Progenitor cell of endocrine pancreas (in vitro differentiated cells): ENCODE measurements around a stretch of chr9.

DNA sequence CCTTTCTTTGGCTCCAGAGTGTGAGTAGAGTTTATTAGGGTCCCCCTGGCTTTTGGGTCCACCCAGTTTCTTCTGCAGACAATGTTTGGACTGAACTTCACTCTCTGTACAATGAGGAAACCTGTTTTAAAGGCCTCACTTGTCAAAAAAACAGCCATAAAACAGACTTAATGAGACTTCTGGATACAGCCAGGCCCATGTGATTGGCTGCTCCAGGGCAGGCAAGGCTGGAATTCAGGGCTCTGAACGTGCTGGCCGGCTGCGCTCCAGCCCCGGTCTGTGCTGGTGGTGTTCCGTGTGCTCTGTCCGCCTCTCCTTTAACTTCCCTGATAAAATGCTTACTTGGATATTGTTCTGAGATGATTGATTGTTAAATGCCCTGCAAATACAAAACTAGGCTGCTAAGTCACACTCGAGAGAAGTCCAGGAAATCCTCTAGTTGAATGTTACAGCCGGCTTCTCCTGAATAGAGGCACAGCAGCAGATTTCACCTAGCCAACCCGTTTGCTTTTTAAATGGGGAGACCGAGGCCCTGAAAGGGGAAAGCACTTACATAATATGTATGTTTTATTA, 131.3 kb upstream of the KLF4 start:
- PRO-cap: no peak

- PRO-cap: no peak
These were observed 178.2 kb upstream of the KLF4 start for GRCh38 chr9:107667823-107668202.

DNA sequence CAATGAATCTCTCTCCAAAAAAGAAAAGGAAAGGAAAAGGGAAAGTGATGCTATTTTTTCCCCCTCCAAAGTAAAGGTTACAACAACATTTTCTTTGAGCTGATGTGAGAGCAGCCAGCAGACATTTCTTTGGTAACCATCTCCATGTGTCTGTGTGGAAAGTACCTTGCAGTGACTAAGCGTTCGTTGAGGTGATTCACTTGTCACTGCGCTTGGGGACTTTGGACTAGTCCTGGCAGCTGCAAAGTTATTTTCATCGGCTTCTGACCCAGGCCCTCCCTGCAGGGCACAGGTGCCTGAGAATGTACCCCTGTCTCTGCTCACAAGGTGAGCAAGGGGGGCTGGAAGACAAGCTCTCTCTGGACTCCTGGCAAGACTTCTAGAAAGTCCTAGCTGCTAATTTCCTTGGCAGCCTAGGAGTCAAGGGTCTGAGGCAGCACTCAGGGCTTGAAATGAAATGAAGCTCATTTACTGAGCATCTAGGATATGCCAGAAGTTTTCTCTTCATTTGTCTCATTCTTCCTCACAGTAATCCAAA, 262.3 kb upstream of the KLF4 start:
- PRO-cap: no peak

GRCh38 chr9:108150627-108151396, 661.2 kb upstream of the KLF4 start:
- PRO-cap: no peak

DNA sequence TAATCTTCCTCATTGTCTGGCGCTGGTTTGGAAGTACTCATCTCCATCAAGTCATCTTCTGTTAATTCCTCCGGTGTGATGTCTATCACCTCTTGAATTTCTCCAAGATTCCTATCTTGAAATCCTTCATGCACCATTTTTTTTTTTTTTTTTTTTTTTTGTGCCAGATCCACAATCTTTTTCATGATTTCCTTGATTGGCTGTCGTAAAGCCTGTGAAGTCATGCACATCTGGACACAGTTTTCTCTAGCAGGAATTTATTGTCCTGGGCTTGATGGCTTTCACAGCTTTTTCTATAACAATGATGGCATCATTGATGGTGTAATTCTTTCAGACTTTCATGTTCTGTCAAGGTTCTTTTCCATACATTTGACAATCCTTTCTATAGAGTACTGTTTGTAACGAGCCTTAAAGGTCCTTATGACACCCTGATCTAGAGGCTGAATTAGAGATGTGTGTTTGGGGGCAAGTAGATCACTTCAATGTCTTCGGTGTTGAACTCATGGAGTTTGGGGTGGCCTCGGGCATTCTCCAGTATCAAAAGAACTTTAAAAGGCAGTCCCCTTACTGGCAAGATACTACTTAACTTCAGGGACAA, 8.9 kb downstream of the ACTL7A start:
- PRO-cap: no peak

DNA sequence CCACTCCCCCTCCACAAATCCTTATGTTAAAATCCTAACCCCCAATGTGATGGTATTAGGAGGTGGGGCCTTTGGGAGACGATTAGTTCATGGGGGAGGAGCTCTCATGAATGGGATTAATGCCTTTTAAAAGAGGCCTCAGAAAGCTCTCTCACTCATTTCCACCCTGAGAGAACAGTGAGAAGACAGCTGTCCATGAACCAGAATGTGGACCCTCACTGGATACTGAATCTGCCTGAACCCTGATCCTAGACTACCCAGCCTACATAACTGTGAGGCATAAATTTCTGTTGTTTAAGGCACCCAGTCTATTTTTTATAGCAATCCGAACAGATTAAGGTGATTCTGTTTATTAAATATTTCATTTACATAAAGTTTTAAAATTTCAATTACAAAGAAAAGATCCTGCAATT, 7.9 kb downstream of the CTNNAL1 start:
- PRO-cap: no peak

- PRO-cap: no peak
These were observed 40.7 kb downstream of the TMEM245 start for GRCh38 chr9:109078675-109079730.

- PRO-cap: no peak
These were observed 21.3 kb downstream of the TMEM245 start for GRCh38 chr9:109098305-109099046.

- PRO-cap: bidirectional peak, plus-strand start at chr9:109118689, minus-strand start at chr9:109118636
These were observed 1.6 kb downstream of the TMEM245 start for GRCh38 chr9:109117776-109118835.

GRCh38 chr9:109253937-109254861, 66.7 kb downstream of the EPB41L4B start:
- PRO-cap: no peak

DNA sequence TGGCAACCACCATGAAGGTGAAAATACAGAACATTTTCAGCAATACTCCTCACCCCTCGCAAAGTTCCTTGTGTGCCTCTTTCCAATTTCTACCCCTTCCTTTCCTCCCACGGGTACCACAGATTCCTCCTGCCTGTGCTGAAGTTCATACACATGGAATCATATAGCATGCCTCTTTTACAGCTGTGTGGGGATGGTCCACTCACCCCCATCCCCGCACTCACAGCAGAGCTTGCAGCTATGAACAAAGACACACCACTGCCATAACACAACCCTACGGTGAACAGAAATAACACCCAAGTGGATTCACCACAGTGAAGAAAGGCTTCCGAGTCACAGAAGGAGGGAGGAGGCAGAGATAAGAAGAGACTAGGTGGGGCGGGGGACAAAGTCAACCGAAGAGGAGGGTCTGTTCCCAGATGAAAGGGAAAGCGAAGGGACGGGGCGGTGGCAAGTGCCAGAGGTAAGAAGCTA, 21.1 kb downstream of the EPB41L4B start:
- PRO-cap: no peak

- PRO-cap: no peak
These were observed 2.6 kb downstream of the EPB41L4B start for GRCh38 chr9:109317999-109318834.

DNA sequence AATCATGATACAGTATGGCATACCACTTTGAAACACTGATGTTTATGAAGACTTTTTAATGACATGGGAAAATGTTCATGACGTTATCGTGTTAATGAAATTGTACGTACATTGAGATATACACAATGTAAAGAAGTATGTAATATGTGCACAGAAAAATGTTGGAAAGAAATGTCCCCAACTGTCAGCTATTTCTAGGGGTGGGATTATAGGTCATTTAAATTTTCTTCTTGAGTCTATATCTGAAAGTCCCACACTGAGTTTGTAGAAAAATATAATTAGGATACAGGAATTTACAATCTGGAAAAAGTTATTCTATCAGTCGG, 25.6 kb upstream of the EPB41L4B start:
- PRO-cap: no peak

DNA sequence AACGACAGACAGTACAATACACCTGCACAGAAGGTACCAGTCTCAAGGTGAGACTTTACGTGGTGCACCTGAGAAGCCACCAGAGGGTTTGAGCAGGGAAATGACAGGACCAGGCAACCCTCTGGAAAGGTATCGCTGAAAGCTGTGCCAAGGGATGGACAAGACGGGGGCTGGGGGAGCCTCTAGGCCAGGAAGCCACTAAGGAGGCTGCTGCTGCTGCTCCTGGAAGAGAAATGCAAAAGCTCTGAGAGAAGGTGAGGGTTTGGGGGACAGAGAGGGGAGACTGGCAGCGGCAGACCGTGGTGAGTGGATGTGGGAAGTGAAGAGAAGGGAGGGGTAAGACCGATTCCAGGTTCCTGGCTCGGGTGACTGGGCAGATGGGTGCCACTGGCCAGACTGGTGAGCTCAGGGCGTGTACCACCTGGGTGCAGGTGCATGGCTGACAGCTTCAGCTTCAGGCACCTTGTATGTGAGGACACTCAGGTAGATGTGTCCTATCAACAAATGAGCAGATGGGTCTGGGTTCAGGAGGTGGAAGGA, 65.9 kb upstream of the EPB41L4B start:
- PRO-cap: no peak

DNA sequence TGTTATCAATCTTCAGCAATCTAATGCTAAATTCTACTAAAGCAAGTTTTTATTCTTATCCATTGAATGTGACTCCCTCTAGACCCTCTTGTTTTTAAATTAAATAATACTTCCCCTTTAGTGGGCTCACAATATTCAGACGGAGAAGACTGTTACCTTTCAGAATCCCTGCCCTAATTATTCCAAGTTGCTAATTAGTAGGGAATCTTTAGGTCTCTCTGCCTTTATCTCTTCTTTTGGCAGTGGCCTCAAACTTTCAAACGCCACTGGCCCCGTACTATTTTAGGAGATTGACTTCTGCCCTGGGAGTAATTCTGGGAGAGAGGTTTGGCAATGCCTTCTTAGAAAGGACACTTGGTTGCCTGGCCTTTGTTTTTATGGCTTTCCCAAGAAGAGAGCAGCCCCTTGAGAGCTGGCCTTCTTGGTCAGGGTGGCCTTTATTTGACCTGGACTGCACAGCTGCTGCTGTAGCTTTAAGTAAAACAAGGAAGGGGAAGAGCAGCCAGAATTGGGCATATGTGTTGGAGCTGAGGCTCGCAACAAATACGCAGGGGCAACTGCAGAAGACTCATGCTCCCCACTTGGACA, 60.9 kb downstream of the PTPN3 start:
- PRO-cap: no peak

- PRO-cap: no peak
These were observed 34.1 kb upstream of the PALM2AKAP2 start for GRCh38 chr9:109745784-109746466.

GRCh38 chr9:109791552-109792287, 11.7 kb downstream of the PALM2AKAP2 start:
- PRO-cap: no peak

DNA sequence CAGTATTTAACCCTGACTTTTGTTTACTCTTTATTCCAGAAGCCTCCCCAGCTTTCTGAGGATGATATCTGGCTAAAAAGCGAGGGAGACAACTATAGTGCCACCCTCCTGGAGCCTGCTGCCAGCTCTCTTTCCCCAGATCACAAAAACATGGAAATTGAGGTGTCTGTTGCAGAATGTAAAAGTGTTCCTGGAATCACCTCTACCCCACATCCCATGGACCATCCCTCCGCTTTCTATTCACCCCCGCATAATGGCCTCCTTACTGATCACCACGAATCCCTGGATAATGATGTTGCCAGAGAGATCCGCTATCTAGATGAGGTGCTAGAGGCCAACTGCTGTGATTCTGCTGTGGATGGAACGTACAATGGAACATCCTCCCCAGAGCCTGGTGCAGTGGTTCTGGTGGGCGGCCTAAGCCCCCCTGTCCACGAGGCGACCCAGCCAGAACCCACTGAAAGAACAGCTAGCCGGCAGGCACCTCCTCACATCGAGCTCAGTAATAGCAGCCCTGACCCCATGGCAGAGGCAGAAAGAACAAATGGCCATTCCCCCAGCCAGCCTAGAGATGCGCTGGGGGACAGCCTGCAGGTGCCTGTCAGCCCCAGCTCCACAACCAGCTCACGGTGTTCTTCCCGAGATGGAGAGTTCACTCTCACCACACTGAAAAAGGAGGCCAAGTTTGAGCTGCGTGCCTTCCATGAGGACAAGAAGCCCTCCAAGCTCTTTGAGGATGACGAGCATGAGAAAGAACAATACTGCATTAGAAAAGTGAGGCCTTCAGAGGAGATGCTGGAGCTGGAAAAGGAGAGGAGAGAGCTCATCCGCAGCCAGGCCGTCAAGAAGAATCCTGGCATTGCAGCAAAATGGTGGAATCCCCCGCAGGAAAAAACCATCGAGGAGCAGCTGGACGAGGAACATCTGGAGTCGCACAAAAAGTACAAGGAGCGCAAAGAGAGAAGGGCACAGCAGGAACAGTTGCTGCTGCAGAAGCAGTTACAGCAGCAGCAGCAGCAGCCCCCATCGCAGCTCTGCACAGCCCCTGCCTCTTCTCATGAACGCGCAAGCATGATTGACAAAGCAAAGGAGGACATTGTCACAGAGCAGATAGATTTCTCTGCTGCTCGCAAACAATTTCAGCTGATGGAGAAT, 71.5 kb downstream of the C9orf152 start:
- PRO-cap: no peak

DNA sequence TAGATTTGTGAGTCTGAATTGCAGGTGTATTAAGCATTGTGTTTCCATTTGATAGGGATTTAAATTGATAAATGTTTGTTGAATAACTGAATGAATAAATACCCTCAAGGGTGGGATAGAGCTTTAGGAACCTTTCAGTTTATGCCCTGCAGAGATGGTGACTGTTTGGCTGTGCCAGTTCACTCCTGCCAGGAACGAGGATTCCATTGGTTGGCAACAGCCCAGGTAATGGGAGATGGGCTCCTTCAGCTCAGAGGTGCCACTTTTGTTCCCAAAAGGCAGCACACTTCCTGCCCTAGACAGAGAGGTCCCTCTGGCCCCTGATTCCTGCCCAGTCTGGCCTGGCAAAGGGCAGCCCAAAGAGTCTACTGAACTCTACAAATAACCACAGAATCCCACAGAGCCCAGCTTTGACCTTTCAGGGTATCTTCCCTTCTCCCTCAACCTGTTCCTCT, 1.6 kb downstream of the C9orf152 start:
- PRO-cap: no peak

GRCh38 chr9:110206770-110207965, 791 bp downstream of the C9orf152 start:
- PRO-cap: no peak